ENCODE data around the genes ARHGDIA and LRRC45.

- PRO-cap: no peak
- RAMPAGE, long total RNA, 2 experiments: no peak in any of the 2 experiments
Observed at GRCh38 chr17:81734358-81734914, 22.4 kb downstream of the SLC25A10 start.

DNA sequence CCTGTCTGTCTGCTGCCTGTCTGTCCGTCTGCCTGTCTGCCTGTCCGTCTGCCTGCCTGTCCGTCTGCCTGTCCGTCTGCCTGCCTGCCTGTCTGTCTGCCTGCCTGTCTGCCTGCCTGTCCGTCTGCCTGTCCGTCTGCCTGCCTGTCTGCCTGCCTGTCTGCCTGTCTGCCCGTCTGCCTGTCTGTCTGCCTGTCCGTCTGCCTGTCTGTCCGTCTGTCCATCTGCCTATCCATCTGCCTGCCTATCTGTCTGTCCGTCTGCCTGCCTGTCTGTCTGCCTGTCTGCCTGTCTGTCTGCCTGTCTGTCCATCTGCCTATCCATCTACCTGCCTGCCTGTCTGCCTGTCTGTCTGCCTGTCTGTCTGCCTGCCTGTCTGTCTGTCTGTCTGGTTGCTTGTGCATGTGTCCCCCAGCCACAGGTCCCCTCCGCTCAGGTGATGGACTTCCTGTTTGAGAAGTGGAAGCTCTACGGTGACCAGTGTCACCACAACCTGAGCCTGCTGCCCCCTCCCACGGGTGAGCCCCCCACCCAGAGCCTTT lies 5.5 kb downstream of the GCGR start:
- PRO-cap: no peak
- RAMPAGE, long total RNA, 2 experiments: no peak in any of the 2 experiments

GRCh38 chr17:81821642-81822206 lies 11.4 kb downstream of the MCRIP1 start:
- PRO-cap: no peak
- RAMPAGE, long total RNA, 2 experiments: no peak in any of the 2 experiments

DNA sequence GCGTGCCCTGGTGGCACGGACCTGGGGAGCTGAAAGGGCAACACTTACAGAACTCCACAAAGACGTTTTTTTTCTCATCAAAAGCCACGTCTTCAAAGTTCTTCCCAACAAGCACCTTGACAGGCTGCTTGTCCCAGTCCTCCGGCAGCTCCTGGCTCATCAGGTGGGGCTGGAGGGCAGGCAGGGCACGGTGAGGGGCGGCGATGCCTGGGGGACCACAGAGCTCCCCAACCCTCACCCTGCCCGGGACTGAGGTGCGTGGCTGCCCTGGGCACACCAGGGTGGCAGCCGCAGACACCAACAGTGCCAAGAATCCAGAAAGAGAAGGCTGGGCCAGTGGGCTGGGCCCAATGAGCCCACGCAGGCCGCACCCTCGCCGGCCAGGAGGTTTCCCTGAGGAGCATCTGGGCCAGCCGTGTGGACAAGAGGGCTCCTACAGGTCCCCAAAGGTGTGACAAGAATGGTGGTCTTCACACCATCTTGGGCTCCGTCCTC lies 11.0 kb upstream of the PPP1R27 start:
- PRO-cap: no peak
- RAMPAGE, long total RNA, 2 experiments: start-site peak on the minus strand in 2 of 2 experiments, centred at positions 68 to 104 of the sequence, 54 to 154 reads per replicate

DNA sequence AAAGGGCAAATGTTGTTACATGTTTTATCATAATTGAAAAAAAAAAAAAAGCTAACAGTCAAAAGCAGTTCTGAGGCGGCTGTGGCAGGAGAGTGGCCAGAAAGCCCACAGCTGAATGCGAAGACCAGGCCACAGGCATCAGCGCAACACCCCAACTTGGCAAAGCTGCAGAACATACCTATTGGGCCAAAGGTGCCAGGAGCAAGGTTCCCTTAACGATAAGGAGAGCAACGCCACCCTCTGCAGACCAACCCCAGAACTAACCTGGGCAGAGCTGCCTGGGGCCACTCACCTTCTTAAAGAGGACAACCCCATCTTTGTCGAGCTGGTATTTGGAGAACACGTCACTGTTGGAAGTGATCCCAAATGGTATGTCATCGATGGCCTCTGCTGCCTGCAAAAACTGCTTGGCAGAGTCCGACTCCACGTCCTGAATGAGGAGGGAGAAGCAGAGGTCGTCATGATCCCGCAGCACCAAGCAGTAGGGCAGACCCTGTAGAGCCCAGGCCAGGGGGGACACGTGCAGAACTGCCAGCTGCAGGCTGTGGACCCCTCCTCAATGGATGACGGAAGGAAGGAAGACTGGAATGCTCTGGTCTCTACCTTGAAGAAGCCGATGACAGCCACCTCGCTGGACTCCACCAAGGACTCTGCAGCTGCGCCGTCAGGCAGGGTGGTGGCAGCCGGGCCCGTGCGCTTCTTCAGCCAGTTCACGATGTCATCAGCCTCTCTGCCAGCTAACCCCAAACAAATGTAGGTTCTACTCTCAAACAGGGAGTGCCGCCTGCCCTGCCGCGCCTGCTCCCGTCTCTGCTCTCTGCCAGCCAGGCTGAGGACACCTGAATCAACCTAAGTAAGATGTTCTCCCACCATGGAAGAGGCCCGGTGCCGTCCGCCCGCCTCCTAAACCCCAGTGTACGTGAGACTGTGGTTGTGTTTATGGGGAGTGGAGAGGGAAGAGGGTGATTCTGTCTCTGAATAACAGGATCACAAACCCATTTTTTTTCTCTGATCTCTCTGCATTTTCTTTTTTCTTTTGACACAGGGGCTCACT lies 5.2 kb downstream of the P4HB start:
- PRO-cap: no peak
- RAMPAGE, long total RNA, 2 experiments: start-site peak on the minus strand in 1 of 2 experiments, centred at position 359 of the sequence, 96 reads per replicate

GRCh38 chr17:81871185-81871860 lies at the start of gene ARHGDIA:
Gene ARHGDIA, minus strand, starts transcription at chr17:81871337.
- PRO-cap: bidirectional peak, plus-strand start at chr17:81871432, minus-strand start at chr17:81871337
- RAMPAGE, long total RNA, 2 experiments: start-site peak on the minus strand in 2 of 2 experiments, at chr17:81871311-81871363 at its widest, 315 to 1,364 reads per replicate

GRCh38 chr17:81902436-81903000 lies 480 bp downstream of the NPB start:
- PRO-cap: no peak
- RAMPAGE, long total RNA, 2 experiments: no peak in any of the 2 experiments

DNA sequence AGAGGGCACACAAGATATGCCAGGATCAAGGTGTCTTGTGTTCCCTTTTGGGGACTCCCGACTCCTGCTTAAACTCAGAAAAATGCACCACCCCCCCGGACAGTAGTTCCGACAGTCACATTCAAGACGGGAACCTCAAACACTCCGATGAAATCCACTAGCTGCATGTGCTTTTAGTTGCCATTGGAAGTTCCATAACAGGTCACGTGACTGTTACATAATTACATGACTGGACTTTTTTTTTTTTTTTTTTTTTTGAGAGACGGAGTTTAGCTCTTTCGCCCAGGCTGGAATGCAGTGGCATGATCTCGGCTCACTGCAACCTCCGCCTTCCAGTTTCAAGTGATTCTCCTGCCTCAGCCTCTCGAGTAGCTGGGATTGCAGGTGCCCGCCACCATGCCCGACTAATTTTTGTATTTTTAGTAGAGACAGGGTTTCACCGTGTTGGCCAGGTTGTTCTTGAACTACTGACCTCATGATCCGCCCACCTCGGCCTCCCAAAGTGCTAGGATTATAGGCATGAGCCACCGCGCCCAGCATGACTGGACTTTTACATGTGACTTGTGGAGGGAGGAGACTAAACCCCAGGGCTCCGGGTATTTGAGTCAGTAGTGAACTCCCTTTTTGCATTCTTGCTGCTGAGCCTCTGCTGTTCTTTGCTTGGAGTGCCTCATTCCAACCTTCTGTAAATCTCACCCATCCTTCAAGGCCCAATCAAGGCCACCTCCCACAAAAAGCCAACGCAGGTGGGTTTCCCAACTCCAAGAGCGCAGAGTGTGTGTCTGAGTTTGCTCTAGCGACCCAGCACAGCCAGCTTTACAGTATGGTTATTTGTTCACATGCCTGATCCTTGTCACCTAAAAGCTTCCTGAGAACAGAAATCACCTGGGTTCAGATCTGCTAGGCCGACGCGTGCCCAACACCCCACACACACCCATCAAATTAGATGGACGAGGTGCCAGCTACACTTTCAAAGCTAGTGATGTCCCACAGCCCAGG lies 1.5 kb downstream of the SIRT7 start:
- PRO-cap: no peak
- RAMPAGE, long total RNA, 2 experiments: no peak in any of the 2 experiments

DNA sequence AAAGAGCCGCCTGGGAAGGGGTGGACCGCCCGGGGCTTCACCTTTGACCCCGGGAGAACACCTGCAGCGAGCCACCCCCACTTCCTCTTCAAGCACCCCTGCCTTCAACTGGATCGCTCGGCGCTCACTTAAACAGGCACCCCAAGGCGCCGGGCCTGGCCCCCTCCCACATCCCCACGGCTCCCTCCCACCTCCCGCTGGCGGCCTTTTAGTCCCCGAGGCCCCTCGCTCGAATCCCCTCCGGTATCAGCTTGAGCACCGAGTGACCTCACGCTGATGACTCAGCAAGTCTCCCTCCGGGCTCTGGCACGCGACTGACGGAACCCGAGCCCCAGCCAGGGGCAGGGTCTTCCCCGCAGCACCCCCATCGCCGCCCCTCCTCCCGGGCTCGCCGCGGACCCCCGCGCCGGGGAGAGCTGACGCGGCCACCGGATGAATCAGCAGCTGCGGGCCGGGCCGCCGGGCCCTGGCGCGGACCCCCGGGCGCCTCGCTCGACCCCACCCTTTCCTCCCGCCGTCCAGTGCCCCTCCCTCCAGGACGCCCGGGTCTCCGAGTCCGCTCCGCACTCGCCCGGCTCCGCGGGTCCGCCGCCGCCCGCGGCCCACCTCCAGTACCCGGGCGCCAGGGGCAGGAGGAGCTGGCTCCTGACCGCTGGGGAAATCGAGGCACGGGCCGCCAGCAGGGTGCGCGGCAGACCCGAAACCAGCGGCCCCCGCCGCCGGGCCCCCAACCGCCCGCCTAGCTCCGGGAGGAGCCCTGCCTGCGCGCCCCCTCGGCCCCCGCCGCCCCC lies 650 bp downstream of the MAFG start:
- PRO-cap: no peak
- RAMPAGE, long total RNA, 2 experiments: no peak in any of the 2 experiments

DNA sequence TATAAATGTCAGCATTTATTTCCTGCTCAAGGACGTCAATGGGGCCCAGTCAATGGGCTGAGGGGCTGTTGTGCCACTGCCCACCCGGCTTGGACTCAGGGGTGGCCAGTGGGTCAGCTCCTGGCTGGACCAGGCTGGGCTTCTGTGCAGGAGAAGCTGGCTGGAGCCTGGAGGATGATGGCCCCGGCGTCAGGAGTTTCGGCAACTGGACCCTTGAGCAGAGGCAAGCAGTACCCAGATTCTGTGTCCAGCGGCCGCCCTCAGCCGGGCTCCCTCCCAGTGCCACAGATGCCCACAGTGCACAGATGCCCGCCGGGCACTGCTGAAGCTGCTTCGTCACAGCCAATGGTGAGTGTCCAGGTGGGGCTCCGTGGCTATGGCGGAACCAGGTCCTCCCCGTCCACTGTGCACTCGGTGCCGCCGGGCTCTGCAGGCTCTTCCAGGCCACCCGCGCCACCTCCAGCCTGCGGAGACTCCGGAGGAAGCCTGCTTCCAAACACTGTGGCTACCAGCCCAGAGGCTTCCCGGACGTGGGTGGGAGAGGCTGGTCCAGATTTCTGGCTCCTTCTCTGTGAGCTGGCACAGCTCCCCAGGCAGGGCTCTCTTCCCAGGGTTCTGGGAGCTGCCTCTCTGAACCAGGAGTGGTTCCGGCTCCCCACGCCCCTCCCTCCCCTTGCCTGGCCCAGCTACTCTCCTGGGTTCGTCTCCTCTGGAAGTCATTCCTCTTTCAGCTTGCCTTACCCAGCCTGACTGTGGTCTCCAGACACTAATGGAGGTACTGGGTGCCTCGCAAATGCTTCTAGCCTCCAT lies 2.8 kb upstream of the PYCR1 start:
- PRO-cap: no peak
- RAMPAGE, long total RNA, 2 experiments: no peak in any of the 2 experiments

GRCh38 chr17:81961705-81962112 lies 722 bp upstream of the NOTUM start:
- PRO-cap: no peak
- RAMPAGE, long total RNA, 2 experiments: no peak in any of the 2 experiments

DNA sequence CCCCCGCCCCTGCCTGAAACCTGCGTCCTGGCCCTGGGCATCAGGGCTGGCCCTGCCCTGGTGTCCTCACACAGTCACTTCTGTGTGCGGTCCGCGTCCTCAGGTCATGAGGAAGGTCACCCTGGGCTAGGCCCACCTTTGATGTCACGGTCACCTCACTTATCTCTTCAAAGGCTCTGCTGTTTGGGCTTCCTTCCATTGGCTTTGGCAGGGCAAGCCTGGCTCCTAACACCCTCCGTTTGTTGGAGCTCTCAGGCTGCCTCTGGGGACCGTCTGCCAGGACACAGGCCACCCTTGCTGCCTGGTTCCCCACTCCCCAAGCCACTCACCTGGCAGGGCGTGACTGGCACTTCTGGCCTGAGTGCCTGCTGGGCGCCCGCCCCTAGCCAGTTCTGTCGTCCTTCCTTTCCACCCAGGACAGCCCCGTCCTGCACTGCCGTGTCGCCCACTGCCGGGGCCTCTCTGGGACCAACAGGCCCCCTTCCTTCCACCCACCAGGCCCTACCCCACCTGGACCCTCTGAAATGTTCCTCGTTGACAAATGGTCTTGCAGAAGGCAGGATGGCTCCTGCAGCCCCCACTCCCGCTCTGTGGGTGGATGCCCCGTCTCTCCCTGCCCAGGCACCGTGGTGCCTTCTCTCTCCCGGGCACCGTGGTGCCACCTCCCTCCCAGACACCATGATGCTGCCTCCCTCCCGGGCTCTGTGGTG lies 8.7 kb downstream of the CENPX start:
- PRO-cap: no peak
- RAMPAGE, long total RNA, 2 experiments: no peak in any of the 2 experiments

DNA sequence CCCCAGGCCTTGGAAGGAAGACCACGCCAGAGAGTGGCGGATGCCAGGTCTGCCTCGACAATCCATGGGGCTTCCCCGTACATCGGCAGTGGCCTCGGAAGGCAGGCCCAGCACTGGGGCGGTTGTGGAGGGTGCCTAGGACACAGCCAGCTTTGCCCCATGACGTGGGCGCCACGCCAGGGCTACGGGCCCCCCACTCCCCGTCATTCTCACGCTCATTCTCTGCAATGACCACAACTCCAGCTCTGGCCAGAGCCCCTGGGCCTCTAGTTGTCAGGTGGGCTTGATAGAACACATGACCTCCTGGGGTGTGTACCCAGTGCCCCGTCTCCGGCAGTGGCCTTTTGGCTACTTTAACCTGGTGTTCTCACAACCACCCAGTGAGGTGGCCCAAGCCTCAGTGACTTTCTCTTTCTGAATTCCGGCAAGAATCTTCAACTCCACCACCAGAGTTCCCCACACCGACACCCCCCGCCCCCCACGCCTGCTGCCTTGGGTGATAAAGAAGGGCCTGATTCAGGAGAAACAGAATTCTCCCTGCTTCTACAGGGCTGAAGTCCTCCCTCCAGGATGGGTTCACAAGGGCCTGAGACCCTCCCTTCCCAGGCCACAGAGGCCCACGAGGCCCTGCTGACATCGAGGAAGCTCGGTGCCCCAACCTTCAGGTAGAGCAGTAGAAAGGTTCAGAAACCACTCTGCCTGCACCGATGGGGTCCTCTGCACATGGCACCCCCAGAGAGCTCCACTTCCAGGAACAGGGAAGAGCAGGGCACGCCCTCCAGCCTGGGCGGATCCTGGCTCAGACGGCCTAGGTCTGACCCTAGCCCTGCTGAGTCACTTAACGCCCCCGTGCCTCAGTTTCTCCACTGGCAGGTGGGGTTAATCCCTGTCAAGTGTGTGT lies 1.0 kb downstream of the CENPX start:
- PRO-cap: no peak
- RAMPAGE, long total RNA, 2 experiments: no peak in any of the 2 experiments

DNA sequence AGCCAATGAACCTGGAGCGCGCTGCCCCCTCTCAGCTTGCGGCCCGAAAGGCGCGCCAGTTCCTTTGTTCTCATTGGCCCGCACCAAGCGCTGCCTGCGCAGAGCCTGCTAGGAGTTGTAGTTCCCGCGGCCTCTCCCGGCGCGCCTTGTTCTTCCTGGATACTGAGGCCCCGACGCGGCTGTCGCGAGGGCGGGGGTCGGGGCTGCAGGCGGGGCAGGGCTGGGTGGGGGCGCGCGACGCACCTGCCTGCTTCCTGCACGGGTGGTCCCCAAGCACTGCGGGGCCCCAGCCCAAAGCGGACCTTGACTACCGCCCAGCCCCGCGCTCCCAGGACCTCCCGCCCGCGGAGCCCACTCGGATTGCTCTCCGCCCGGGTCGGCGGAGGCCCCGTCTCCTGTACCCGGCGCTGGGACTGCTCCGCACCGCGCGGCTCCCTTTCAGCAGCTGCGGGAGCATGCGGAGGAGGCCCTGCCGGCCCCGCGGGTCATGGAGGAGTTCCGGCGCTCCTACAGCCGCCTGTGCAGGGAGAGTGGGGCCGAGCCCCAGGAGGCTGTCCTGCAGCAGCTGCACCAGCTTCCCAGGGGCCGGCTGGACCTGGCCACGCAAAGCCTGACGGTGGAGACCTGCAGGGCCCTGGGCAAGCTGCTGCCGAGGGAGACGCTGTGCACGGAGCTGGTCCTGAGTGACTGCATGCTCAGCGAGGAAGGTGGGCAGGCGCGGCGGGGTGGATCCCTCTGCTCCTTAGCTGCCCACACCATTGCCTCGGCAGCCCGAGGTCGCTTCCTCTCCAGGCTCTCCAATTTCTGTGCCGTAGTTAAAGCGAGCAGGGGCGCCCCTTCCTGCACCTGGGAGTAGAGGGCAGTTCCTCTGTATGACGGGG lies at the start of gene LRRC45:
Gene LRRC45, plus strand, starts transcription at position 149 of the 881 bp plus-strand sequence.
- PRO-cap: unidirectional peak, plus-strand start at position 149 of the sequence
- RAMPAGE, long total RNA, 2 experiments: no peak in any of the 2 experiments

DNA sequence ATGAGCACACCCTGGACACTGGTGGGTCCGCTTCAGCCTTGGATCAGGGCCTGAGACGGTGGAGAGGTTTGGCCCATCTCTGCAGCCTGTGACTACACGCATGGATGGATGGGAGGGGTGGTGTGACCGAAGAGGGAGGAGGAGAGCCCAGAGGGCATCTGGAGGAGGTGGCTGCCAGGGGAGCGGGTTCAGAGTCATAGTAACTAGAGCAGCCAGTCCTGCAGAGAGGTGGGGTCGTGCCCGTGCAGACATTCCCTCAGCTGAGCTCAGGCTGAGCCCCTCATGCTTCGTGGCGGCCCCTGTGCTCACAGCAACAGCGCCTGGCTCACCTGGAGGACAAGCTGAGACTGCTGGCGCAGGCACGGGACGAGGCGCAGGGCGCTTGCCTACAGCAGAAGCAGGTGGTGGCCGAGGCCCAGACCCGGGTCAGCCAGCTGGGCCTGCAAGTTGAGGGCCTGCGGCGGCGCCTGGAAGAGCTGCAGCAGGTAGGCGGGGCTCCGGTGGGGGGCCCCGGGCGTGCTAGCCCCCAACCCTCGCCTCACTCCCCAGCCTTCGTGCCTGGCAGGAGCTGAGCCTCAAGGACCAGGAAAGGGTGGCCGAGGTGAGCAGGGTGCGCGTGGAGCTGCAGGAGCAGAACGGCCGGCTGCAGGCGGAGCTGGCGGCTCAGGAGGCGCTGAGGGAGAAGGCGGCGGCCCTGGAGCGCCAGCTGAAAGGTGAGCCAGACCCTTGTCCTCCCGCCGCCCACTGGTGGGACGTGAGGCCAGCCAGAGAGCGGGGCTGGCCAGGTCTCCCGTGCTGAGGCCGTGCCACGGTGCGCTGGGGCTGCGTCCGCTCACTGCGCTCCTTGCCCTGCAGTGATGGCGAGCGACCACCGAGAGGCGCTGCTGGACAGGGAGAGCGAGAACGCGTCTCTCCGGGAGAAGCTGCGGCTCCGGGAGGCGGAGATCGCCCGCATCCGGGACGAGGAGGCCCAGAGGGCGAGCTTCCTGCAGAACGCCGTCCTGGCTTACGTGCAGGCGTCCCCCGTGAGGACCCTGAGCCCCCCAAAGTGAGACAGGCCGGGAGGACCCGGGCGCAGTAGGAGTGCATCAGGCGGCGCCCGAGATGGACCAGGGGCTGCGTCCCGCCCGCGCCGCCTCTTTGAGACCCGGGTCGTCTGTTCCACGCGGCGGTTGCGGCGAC lies 1.3 kb upstream of the RAC3 start:
- PRO-cap: unidirectional peak, plus-strand start at position 954 of the sequence
- RAMPAGE, long total RNA, 2 experiments: no peak in any of the 2 experiments

DNA sequence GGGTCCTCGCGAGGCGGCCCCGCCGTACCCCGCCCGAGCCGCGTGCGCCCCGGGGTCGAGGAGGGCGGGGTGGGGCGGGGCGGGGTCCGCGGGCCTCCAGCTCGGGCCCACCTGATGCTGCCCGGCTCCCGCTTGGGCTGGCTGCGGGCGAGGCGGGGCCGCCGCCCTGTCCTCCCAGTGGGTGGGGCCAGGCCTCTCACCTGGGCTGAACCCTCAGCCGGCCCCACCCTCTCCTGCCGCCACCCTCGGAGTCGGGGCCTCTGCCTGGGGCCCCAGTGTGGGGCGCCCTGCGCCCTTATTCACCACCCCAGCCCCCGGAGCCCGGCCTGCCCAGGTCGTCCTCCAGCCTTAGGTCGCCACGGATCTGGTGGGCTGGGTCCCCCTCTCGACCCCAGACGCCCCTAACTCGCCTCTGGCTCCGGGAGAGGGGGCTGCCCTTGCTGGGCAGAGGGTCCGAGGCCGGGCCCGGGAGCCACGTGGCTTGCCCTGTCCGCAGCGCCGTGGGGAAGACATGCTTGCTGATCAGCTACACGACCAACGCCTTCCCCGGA lies 488 bp downstream of the RAC3 start:
- PRO-cap: no peak
- RAMPAGE, long total RNA, 2 experiments: no peak in any of the 2 experiments

- PRO-cap: no peak
- RAMPAGE, long total RNA, 2 experiments: no peak in any of the 2 experiments
Observed at GRCh38 chr17:82043422-82044044, 6.0 kb upstream of the DCXR start.

GRCh38 chr17:82089438-82089945 lies 8.5 kb downstream of the FASN start:
- PRO-cap: no peak
- RAMPAGE, long total RNA, 2 experiments: no peak in any of the 2 experiments

DNA sequence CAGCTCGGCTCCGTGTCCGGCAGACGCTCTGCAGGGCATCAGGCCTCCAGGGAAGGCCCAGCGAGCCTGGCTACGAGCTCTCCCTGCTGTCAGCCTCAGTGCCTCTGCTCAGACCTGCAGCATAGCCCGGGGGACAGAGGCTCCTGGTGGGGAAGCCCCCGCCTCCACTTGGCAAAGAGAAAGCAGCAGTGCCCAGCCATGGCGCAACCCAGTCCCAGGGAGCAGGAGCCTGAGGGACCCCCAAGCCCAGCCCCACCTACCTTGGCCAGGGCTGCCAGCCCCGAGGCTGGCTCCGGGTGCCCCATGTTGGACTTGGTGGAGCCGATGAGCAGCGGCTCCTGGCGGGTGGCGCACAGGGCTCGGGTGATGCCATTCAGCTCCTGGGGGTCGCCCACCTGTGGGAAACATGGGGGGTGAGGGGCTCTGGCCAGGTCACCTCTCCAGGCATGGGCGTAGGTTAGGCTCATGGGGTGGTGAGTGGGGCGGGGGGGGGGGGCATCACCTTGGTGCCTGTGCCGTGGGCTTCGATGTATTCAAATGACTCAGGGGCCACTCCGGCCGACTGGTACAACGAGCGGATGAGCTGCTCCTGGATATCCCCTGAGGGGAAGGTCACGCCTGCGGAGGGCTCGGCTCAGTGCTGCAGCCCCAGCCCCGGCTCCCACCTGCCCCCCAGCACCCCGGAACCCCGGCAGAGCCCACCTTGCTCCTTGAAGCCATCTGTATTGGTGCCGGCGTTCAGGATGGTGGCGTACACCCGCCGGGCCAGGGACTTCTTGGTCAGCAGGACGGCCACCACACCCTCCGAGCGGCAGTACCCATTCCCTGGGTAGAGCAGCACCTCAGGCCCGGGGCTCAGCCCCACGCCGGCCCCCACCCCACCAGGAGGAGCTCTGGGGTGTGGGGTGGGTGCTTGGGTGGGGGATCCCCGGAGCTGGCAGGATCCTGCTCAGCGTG lies 5.6 kb downstream of the FASN start:
- PRO-cap: no peak
- RAMPAGE, long total RNA, 2 experiments: no peak in any of the 2 experiments

DNA sequence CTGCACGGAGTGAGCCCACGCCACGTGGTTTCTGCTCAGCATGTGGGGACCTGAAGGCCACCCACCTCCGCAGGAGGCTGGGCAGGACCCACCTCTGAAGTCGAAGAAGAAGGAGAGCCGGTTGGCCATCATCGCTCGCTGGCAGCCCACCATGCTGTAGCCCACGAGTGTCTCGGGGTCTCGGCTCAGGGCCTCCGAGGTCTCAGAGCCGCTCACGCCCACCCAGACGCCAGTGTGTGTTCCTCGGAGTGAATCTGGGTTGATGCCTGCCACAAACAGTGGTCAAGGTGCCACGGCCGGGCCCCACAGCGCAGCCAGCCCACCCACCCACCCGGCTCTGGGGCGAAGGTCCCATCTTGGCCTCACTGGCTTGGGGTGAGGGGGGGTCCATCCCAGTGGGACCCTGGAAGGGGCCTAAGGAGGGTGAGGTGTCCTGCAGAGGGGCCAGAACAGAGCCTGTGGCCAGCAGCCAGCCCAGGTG lies 4.5 kb downstream of the FASN start:
- PRO-cap: no peak
- RAMPAGE, long total RNA, 2 experiments: no peak in any of the 2 experiments

Measured in right atrium auricular region (tissue), 2 donors.